Metastatic Lung Carcinoma in the Adrenal Gland (tissue), 1 donor: ENCODE measurements around a stretch of chr1.

DNA sequence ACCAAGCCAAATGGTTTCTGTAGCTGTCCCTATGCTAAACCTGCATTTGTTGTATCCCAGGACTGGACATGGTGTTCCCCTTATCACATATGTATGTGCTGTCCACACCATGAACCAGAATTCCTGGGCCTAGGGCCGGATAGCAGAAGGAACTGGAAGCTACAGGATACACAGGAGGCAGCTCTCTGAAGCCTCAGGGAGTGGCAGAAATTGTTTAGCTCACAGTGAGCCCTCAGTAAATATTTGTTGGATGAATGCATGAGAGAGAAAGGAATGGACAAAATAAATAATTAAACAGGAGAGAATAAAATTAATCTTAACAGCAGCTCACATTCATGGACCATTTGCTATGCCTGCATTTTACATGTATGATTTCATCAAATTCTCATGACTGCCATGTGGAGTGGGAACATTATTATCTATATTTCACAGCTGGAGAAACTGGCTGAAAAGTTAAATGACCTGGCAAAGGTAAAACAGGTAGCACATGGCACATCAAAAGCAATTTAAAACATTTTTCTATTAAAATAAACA is 2.1 kb downstream of the NIPAL3 start:
- PRO-cap, result no peak

DNA sequence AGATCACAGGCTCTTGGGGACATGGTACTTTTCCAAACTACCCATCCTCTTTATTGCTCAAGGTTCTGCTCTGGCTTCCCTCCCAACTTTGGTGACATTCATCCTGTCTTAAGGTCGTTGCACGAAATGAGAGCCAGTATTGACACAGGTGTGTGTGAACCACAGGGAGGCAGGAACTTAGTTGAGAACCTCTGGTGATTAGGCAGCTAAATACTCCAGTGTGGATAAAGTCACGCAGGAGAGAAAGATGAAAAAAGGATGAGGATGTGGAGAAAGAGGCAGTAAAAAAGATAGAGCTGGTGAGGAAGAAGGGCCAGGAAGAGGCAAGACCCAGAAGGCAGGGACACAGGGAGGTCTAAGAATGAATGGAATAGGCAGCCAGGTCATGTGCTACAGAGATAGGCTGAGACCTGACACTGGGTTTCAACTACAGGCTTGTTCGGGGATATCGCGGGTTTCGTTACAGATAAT is 5.6 kb downstream of the RCAN3 start:
- PRO-cap, result no peak

GRCh38 chr1:24557620-24558420 is 1.9 kb downstream of the NCMAP start:
- PRO-cap, result no peak

DNA sequence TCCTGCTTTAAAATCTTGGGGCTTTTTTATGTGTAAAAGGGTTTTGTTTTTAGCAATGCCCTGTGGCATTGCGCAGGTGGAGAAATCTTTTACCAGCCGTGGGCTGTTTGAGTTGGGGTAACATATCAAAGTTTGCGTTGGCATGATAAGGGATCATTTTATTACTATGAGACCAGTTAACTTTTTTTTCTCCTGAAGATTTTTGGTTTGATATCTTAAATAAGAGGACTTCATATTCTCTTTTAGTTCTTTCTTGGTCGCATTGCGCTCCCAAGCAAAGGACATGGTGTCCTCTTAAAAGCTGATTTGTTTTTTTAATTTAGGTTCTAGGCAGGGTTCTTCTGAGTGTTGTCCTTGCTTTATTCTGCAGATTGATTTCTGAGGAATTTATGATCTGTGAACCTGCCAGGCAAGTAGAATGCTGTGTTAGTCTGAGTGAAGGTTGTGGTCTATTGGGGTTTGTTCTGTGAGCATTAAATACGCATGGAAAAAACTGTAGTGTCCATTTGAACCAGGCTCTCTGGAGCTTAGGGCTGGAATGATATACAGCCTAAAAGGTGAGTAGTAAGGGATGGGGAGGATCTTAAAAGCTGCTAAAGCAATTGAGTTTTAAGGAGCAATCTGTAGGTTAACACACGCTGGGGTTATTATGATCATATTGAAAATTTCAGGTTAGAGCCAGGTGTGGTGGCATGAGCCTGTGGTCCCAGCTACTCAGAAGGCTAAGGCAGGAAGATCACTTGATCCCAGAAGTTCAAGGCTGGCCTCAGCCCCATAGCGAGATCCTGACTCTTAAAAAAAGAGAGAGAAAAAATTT is 12.4 kb downstream of the SRRM1 start:
- PRO-cap, result no peak

DNA sequence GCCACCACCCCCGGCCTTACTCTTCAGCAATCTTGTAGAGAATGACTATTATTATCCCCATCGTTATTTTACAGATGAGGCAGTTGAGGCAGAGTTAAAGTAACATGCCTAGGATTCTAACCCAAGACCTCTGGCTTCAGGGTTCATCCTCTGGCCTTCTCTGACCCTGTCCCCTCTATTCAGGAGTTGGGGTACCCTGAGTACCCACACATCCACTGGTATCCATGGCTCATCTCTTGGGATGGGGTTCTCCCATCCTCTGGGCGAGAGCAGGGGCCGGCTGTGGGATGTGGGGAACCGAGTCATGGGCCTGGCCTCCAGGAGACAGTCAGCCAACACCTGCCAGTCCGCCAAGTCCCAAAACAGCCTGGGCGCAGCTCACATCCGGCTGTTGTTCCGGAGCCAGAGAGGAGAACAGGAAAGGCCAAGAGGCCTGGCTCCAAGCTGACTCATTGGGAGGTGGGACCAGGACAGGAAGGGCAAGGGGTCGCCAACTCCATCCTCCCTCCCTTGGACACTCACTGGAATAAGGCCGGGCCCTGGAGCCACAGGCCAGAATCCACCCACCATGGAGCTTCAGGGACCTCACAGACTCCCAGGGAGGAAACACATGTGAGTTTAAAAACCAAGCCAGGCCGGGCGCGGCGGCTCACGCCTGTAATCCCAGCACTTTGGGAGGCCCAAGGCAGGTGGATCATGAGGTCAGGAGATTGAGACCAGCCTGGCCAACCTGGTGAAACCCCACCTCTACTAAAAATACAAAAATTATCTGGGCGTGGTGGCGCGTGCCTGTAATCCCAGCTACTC is 25.2 kb upstream of the CLIC4 start:
- PRO-cap, result no peak

GRCh38 chr1:24743791-24744229 is 1.4 kb upstream of the CLIC4 start:
- PRO-cap, result no peak

DNA sequence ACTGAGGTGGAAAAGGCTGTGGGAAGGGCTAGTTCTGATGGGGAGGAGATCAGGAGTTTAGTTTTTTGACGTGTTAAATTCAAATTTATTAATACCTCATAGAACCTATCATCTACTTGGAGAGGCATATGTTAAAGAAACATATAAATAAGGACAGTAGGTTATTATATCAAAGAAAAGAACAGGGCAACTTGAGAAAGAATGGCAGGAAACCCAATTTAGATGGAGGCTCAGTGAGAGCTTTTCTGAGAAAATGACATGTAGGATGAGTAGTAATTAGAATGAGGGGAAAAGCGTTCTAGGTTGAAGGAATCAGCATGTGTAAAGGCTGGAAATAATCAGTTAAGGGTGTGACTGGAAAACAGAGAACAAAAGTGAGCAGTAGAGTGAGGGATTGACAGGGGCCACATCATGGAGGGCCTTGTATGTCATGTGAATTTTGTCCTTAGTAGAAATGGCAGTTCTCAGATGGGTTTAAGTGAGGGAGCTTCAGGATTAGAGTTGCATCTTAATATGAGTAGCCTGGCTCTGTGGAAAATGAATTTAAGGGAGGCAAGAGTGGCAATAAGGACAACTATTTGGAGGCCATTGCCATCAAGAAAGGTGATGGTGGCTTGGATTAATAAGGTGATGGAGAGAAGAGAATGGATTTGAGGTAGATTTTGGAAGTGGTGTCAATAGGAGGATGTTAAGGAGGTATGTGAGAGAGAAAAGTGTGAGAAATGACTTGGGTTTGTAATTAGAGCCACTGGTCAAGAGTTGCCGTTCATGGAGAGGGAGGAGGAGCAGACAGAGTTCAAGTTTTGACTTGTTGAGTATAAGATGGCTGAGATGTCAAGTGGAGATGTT is 16.1 kb downstream of the CLIC4 start:
- PRO-cap, result no peak

GRCh38 chr1:24909540-24910039 is 20.5 kb downstream of the RUNX3 start:
- PRO-cap, result no peak

GRCh38 chr1:24929201-24930204 is 573 bp downstream of the RUNX3 start:
- PRO-cap, result bidirectional peak, plus-strand start at chr1:24929857, minus-strand start at chr1:24929713; unidirectional peak, minus-strand start at chr1:24929952

- PRO-cap, result no peak
Observed at GRCh38 chr1:24947126-24947398, 17.0 kb upstream of the RUNX3 start.

- PRO-cap, result no peak
Observed at GRCh38 chr1:25029402-25029696, 99.3 kb upstream of the RUNX3 start.

DNA sequence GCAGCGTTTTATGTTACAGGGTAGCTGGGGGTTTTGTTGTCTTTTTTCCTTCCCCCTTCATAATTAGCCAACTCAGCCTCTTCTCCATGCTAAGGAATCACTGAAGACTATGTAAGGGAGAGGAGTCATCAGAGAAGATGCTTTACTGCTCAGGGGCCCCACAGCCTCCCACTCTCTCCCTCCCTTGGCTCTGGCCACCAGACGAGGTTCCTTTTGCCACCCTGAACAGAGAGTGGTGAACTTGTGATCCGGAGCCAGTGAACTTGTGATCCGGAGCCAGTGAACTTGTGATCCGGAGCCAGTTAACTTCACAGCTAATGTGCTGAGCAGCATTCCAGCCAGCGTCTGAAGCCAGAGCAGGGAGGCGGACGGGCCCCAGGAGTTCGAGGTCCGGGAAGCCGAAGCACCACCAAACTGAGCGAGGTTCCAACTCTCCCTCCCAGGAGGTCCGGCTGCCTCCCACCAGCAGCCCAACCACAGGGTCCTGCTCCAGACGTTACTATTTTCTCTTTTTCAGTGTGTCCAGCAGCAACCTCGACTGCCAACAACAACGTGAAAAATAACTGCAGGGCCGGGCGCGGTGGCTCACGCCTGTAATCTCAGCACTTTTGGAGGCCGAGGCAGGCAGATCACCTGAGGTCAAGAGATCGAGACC is 85.9 kb downstream of the SYF2 start:
- PRO-cap, result no peak

DNA sequence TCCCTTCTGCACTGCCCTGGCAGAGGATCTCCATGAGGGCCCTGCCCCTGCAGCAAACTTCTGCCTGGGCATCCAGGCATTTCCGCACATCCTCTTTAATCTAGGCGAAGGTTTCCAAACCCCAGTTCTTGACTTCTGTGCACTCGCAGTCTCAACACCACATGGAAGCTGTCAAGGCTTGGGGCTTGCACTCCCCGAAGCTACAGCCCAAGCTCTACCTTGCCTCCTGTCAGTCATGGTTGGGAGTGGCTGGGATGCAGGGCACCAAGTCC is 3.6 kb upstream of the TMEM50A start:
- PRO-cap, result no peak

DNA sequence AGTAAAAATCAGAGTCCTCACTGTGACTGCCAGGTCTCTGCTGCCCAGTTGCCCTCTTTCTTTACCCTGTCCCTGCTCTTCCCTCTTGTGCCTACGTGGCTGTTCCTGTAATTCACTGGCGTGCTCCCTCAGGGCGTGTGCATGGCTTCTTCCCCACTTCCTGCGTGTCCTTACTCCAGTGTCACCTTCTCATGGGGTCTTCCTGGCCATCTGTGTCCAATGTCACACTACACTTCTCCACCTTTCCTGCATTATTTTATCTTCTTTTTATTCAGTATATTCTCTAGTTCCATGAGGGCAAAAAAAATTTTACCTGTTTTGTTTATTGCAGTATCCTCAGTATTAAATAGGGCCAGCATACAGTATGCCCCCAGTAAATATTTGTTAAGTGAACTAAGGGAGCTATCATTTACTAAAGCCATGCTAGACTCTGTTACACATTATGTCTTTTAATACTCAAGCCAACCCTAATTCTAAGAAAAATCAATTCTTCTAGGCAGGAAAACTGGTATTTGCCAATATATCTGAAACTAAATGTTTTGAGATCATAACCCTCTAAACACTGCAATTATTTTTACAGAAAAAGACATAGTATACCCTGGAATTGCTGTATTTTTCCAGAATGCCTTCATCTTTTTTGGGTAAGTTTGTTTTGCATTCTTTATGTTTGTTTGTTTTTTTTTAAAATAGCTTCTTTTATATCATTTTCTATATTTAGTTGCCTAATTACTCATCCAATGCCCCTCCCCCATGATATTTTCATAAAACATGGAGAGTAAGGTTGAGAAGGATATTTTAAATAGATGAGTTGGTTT is 18.3 kb downstream of the TMEM50A start:
- PRO-cap, result no peak

DNA sequence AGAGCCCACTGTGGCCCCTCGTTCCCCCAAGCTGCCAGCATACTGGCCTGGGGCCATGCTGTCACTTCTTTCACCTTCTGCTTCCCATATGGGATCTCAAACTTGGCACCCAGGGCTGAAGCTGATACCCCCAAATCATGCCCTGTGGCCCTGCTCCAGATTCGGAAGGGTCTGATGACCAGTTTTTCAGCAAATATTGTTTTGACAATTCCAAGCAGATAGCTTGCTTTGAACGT is 873 bp downstream of the MACO1 start:
- PRO-cap, result no peak

DNA sequence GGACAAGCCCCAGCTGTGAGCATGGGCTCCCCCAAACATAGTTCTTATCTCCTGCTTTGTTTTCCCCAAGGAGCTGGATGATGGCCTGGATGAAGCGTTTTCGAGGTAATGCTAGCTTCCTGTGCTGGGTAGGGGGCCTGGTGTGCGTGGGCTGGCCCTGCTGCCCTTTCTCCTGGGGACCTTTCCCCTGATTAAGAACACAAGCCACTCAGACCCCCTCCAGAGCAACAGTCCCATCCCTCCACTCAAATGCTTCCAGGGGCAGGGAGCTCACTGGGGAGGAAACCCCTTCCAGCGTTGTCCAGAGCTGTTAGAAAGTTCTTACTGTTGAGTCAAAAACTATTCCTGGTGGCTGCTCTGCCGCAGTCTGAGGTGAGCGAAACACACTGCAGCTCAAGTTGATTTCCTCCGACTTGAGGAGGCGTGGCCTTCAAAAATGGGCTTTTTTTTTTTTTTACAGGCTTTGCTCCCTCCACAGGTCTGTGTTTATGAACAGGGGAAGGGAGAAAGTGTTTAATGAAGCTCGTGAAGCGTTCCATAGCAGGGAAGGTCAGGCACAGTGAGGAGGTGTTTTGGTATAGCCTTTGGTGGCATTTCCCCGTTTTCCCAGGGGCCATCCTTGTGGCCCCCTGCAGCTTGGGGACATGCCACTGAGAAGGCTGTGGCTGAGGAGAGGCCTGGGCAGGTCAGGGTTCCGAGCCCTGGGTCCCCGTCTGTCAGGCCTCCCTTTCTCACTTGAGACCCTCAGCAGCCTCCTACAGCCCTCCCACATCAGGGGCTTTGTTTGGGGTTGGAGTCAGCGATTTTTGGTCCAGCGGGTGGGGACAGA is 21.9 kb downstream of the LDLRAP1 start:
- PRO-cap, result no peak

DNA sequence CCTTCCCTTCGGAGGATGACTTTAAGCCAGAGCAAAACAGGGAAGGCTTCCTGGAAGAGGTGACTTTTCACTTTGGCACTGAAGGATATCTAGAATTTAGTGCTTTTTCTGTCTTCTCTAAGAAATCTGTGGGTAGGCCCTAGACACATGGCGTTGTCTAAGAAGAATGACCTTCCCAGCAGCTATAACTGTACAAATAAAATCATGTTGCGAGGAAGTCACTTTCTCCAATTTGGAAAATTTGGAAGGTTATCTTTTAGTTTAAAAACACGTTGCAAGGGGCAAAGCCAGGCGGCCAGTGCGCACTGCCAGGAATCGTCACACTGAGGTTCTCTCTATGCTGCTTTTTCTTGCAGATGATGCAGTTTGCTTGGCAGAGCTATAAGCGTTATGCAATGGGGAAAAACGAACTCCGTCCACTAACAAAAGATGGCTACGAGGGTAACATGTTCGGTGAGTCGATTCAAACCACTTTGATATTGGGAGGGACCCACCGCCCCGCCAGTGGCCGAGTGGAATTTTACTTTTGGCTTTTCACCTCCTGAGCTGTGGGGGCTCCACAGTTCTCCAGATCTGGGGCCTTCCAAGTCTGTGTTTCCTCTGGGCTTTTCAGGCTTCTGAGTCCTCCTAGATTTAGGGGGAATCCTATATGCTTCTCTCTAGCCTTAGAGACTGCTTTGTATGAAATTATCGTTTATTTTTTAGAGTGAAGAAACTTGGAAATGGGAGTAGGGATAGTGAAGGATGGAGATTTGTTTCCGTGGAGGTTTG is 69.7 kb downstream of the MAN1C1 start:
- PRO-cap, result no peak

DNA sequence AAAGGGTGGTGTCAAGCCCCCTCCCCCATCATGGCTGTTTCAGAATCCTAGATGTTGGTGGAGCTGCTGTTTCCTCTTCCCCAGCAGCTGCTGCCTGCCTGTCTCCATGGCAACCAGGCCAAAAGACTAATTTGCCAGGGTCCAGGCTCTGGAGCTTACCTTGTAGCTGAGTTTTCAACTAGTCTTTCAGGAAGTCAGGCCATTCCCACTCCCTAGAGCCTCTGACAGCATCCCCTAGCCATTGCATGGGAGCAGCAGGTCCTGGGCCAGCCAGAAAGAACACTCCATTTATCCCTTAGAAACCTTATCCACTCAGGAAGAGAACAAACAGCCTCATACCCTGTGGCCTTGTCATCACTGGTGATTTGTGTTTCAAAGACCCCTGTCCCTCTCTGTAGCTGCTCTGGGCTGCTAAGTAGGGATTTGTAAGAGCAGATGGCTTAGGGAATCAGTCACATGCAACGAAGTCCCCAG is 21.4 kb upstream of the STMN1 start:
- PRO-cap, result no peak

DNA sequence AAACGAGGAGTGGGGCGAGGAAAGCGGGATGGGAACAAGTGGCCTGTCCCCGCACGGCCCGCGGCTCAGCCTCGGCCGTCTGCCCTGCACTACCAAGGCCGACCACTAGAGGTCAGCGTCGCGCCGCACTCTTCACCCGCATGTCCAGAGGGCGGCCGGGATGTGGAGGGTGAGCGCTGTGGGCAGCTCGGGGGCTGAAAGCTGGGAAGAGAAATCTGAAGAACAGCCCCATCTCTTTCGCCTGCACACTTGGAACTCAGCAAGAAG is 10.0 kb downstream of the SLC30A2 start:
- PRO-cap, result bidirectional peak, plus-strand start at position 147 of the sequence, minus-strand start at position 81 of the sequence

DNA sequence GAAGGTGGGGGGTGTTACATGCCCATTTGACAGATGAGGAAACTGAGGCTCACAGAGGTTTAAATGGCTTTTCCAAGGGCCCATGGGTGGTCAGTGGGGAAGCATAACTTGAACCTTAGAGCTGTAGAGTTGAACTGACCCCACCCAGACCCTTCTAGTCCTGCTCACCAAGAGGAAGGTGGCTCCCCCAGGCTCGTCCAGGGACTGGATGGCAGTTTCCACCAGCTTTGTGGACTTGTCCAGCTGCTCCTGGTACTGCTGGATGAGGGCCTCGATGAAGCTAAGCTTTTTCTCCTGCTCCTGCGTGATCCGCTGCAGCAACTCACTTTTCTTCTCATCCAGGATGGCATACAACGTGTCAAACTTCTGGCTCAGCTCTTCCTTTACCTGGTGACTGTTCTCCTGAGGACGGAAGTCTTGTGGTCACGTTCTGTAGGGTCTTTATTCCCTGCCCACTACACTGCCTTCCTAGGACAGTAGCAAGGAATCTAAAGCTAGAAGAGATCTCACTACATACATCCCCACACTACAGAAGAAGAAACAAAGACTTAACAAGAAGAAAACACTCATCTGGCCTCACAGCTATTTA is 9.1 kb downstream of the TRIM63 start:
- PRO-cap, result no peak